Bronchus (tissue), 1 donor: Measurements from ENCODE around the genes KATNAL1 and UBE2L5.

GRCh38 chr13:28193095-28193542, 54.8 kb downstream of the PAN3 start:
- PRO-cap, result no peak

DNA sequence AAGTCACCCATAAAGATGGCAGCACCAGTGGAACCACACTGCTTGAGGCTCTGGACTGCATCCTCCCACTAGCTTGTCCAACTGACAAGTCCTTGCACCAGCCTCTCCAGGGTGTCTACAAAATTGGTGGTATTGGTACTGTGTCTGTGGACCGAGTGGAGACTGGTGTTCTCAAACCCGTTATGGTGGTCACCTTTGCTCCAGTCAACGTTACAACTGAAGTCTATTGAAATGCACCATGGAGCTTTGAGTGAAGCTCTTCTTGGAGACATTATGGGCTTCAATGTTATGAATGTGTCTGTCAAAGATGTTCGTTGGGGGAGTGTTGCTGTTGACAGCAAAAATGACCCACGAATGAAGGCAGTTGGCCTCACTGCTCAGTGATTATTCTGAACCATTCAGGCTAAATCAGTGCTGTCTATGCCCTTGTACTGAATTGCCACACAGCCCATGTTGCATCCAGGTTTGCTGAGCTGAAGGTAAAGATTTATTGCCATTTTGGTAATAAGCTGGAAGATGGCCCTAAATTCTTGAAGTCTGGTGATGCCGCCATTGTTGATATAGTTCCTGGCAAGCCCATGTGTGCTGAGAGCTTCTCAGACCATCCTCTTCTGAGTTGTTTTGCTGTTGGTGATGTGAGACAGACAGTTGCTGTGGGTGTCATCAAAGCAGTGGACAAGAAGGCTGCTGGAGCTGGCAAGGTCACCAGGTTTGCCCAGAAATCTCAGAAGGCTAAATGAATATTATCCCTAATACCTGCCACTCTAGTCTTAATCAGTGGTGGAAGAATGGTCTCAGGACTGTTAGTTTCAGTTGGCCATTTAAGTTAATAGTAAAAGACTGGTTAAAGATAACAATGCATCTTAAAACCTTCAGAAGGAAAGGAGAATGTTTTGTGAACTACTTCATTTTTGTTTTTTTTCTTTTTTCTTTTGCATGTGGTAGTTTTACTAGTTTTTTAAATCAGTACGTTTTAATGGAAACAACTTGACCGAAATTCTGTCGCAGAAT, 77.1 kb downstream of the PAN3 start:
- PRO-cap, result no peak

DNA sequence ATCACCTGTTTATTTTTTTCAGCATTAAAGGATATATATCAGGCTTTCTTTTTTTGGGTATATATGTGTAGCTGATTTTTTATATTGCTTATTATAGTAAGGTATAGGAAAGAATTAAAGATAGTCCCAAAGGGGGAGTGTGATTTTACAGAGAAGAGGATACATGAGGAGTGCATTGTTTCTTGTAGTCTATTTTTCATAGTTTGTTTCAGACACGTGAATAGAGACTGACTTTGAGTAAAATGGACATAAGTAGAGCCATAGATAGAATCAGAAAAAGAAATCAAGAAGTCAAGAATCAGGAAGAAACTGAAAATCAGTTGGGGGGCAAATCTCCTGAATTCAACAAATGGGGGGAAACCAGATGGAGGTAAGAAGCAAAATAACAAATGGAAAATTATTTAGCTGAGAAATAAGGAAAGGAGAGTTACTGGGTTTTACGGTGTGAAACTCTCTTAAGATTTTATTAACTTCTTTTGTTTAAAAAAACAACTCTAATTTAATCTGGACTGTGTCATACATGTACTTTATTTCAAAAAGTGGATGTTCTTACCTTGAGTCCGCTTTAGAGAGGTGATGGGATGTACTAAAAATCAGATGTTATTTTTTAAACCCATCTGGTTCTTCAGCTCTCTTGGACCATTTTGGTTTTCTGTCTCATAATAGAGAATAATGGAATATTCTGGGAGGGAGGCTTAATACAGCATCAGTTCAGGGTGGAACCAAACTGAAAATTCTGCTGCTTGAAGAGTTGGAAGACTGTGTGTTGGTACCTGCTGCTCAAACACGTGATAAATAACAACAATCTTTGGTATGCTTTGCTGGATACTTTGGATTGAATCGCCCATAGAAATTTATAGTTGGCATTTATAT, 136.6 kb downstream of the PAN3 start:
- PRO-cap, result no peak

DNA sequence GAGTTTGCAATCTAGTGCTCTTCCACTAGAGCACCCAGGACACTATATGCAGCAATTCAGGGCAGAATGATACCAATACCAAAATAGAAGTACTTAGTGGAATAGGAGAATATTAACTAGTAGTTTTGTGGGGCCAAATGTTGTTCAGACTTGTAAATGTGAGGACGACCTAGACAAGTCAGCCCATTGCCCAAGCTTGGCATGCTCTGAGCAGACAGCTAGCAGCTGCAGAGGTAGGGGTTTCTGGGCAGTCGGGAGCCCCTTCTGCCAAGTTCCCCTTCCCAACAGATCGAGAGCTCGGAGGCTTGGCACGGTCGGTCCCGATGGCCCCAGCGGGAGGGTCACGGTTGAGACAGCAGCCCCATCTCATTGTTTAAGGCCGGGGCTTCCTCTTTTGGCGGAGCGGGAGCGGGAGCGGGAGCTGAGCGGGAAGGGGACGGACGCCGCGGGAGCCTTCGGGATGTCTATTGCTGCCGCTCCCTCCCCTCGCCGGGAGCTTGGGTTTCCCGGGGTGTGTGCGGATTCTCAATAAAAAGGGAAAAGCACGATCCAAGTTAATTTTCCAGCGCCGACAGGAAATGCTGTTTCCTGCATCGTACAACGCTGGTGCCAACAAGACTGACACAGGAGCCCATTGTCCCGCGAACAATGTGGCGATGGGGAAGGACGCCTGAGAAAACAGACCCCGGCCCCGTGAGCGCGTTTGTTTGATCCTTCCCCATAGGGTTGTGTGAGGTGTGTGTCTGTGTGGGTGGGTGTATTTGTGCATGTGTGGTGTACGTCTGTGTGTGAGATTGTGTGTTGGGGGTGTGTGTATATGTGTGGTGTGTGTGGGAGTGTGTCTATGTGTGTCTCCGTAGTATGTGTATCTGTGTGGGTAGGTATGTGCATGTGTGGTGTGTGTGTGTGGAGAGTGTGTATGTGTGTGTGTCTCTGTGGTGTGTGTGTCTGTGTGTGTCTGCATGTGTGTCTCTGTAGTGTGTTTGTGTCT, 36.2 kb upstream of the FLT1 start:
- PRO-cap, result no peak

- PRO-cap, result no peak
Measured at GRCh38 chr13:29123825-29124210, 303.7 kb downstream of the MTUS2 start.

GRCh38 chr13:29136328-29136920, 316.3 kb downstream of the MTUS2 start:
- PRO-cap, result no peak

GRCh38 chr13:29140257-29140848, 320.2 kb downstream of the MTUS2 start:
- PRO-cap, result no peak

- PRO-cap, result no peak
Measured at GRCh38 chr13:29587516-29588176, 7.8 kb downstream of the SLC7A1 start.

GRCh38 chr13:29833480-29833822, 17.0 kb downstream of the UBL3 start:
- PRO-cap, result no peak

GRCh38 chr13:29925221-29925815, 74.9 kb upstream of the UBL3 start:
- PRO-cap, result unidirectional peak, minus-strand start at chr13:29925552

- PRO-cap, result no peak
Measured at GRCh38 chr13:30125688-30126146, 181.6 kb downstream of the KATNAL1 start.

GRCh38 chr13:30306461-30307780, at the start of gene KATNAL1:
KATNAL1 (minus strand) TSS chr13:30307551.
- PRO-cap, result bidirectional peak, plus-strand start at chr13:30307204, minus-strand start at chr13:30306854; bidirectional peak, plus-strand start at chr13:30307583, minus-strand start at chr13:30307424

- PRO-cap, result no peak
Measured at GRCh38 chr13:30331229-30331864, 24.0 kb upstream of the KATNAL1 start.

DNA sequence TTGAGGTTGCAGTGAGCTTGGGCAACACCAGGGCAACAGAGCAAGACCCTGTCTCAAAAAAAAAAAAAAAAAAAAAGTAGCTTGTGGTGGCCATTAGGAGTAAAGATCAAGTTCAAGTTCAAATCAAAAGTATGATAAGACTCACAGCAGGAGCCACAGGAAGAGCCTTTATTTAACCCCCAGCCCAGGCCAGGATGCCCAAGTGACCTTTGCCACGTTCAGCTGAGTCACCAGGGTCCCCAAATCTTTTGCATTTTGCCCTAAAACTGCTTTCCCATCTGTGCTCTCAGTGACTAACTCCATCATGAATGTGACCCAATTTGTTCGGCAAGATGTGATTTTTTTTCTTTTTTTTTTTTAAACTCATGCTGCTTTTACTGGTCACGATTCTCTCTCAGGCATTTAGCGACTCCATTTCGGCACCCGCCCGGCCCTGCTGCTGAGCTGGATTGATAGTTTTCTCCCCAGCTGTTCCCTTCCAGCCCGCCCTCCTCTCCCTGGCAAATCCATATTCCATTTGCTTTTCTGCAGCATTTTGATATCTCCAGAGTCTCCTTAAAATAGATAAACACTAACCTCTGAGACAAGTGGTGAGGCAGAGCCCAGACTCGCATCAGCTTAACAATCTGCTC, 55.4 kb upstream of the KATNAL1 start:
- PRO-cap, result no peak

GRCh38 chr13:30395447-30395956, 26.8 kb upstream of the UBE2L5 start:
- PRO-cap, result bidirectional peak, plus-strand start at chr13:30395681, minus-strand start at chr13:30395595

- PRO-cap, result bidirectional peak, plus-strand start at chr13:30408634, minus-strand start at chr13:30408648
Measured at GRCh38 chr13:30408043-30409389, 13.8 kb upstream of the UBE2L5 start.

DNA sequence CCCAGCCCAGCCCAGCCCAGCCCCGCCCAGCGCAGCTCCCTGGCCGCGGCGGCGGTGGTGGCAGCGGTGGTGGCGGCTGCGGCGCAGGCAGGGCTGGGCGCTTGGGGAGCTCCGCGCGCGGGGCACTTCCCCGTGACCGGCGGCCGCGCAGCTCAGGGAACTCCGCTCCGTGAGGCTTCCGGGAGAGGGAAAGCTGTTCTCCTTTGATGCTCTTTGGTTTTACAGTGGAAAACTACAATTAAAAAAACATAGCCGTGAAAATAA, at the start of gene UBE2L5:
UBE2L5 (plus strand) TSS at position 160 of the 264 bp plus-strand sequence.
- PRO-cap, result bidirectional peak, plus-strand start at position 42 of the sequence, minus-strand start outside the sequence

- PRO-cap, result no peak
Measured at GRCh38 chr13:30457072-30458072, 8.4 kb downstream of the HMGB1 start.

DNA sequence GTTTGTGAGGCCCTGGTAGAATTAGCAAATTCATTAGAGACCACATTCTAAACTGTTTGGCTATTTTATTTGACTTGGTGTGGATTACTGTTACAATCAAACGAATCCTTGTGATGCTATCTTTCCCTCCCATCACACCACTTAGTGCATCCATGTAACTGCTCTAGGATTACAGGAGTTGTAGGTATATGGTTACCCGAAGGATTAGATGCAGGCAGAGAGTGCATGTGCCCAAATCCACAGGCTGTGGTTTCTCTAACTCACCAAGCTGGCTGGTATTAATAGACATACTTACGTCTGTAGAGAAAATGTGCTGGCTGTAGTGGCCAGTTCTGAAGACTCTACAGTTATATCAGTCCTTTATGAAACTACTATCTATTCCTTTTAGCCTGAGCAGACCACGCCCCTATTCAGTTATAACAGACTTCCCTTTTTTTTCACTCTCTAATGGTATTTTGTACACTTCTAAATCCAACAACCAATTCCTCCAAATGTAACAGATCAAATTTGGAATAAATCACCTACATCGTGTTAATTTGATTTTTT, 1.1 kb upstream of the HMGB1 start:
- PRO-cap, result no peak

DNA sequence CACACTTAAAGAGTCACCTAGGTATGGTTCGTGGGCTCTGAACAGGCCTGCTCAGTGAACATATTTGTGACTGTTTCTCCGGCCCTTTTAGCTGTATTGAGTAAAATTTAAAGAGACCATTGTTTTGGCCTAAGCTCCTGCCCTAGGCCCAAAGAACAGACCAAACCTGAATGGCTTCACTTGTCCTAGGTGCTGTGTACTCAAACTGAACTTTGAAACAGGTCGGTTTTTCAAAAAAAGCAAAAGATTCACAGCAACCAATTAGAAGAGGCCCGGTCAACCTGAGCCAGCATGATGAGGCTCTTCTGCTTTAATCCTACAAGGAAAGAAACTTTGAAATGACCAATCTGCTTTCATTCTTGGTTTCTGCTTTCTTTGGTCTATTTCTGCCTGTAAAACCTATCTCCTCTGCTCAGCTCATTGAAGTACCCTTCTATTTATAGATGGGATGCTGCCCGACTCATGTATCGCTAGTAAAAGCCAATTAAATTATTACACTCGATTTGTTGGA, 50.6 kb downstream of the USPL1 start:
- PRO-cap, result no peak